ENCODE results near the gene ADTRP.

GRCh38 chr6:7249374-7250030 is 63.5 kb downstream of the SSR1 start:
- PRO-cap = no peak

GRCh38 chr6:7250031-7250508 is 62.9 kb downstream of the SSR1 start:
- PRO-cap = no peak

DNA sequence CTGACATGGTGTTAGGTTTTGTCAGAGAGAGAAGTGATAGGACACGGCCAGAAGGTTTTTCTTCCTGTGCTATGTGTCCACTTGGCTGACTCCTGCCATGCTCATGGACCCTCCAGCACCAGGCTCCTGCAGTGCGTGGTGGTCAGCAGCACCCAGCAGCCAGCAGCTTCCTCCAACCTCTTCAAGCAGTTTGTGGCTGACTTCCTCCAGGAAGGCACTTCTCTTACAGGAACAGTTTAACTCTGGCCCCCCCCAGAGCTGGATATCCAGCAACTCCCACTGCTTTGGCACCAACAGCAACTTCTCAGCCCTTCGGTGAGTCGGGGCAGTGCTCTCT is 46.8 kb downstream of the SSR1 start:
- PRO-cap = no peak

- PRO-cap = no peak
These were observed 24.3 kb upstream of the BMP6 start for GRCh38 chr6:7701476-7702202.

GRCh38 chr6:7975622-7976208 is 65.1 kb upstream of the TXNDC5 start:
- PRO-cap = no peak

- PRO-cap = no peak
These were observed 202.8 kb upstream of the SLC35B3 start for GRCh38 chr6:8638112-8638652.

GRCh38 chr6:8655211-8656082 is 220.1 kb upstream of the SLC35B3 start:
- PRO-cap = no peak

DNA sequence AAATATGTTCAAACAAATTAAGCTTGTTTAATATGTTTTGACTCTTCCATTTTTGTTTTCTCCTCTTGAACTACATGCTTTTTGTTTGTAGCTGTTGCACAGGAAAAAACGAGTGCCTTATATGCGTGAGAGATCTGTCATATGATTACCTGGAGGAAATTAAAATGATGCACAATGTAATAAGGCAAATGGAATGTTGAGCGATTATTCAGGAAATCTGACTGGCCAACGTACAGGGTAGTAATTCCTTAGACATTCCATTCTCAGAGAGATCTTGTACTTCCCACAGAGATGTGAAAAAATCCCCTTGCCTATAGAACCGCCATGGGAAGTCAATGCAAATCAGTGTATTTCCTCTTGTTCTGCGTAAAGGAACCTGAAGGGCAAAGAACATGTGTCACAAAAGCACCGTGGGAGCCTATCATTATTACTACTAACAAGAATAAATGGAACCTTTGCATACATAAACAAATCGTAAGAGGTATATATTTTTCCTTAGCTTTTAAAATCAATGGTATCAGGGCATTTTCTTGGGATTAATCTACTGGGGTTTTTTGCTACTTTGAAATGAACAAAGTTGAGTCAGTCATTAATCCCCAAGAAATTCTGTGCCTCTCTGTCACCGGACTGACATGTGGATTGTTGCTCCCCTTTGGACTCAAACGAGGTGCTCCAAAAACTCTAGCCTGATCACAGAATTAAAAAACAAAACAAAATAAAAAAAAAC is 911.4 kb downstream of the TFAP2A start:
- PRO-cap = no peak

- PRO-cap = no peak
These were observed 654.4 kb downstream of the TFAP2A start for GRCh38 chr6:9760538-9760737.

DNA sequence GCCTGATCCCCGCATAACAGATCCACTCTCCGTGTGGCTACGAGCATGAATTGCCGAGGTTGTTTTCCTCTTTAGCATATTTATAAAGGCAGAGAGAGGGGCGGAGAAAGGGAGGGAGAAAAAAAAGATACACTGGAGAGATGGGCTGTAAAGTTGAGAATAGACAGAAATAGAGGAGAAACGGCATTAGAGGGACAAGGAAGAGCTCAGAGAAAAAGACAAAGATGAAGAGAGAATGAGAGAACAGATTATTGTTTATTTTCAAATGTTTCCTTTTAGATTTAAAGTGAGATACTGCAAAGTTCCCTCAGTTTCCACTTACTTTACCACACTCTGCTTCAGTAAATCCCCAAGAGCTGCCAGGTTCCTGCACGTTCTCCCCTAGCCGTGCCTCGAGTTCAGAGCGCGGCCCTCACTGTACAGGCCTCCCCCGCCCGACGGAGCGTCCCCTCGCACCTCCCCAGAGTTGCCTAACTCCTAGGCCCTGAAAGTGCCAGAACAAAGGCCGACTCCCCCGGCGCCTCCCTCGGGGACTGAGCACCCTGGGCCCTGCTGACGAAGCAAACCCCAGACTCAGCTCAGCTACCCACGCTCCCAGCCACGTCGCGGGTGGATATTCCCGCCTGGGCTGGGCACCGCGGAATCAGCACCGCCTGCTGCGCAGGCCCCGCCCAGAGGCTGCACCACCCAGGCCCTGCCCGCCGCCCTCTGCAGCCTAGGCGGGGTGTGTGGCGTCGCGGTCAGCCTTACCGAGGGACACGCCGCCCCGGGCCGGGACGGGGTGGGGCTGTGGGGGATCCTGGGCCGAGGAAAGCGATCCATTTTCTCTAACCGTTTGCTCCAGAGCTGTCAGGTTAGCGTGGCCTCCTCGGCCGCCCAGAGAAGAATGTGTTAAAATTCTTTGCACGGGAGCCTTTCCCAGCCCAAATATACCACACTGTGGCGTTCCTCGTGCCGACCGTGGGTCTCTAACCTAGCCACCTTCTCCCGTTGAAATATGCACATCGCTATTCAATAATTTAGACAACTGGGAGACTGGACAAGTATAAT is 31.6 kb downstream of the TFAP2A start:
- PRO-cap = no peak

- PRO-cap = bidirectional peak, plus-strand start at chr6:10426315, minus-strand start at chr6:10426239
These were observed 11.6 kb upstream of the TFAP2A start for GRCh38 chr6:10426150-10427113.

DNA sequence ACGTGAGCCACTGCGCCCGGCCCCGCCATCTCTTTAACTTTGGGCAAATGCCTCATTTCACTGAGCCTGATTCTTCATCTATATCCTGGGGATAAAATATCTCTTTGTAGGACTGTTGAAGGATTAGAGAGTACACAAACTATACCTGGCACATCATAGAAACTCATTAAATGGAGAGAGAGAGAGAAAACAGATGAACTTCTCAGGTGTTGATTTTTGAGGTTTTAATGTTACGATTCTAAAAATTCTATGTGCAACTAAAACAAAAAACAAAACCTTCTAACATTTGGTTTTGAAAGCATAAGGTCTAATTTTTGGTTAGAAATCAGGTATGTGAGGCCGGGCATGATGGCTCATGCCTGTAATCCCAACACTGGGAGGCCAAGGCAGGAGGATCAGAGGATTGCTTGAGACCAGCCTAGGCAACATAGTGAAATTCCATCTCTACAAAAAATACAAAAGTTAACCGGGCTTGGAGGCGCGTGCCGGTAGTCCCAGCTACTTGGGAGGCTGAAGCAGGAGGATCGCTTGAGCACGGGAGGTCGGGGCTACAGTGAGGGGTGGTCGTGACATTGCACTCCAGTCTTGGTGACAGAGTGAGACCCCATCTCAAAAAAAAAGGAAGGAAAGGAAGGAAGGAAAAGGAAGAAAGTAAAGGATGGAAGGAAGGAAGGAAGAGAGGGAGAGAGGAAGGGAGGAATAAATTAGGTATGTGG is 18.5 kb downstream of the GCNT2 start:
- PRO-cap = no peak

DNA sequence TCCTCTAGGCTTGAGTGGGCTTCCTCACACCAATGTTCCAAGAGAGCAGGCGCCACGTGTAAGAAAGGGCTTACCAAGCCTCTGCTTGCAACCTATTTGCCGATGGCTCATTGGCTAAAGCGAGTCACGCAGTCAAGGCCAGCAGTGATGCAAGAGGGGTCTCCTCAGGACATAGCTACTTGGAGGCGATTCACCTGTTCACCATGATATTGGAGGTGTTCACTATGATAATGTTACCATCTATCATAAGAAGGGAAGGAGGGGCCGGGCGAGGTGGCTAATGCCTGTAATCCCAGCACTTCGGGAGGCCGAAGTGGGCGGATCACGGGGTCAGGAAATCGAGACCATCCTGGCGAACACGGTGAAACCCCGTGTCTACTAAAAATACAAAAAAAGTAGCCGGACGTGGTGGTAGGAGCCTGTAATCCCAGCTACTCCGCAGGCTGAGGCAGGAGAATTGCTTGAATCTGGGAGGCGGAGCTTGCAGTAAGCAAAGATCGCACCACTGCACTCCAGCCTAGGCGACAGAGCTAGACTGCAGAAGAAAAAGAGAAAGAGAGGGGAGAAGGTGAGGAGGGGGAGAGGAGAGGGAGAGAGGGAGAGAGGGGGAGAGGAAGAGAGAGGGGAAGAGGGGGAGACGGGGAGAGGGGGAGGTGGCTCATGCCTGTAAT is 35.2 kb downstream of the C6orf52 start:
- PRO-cap = no peak

DNA sequence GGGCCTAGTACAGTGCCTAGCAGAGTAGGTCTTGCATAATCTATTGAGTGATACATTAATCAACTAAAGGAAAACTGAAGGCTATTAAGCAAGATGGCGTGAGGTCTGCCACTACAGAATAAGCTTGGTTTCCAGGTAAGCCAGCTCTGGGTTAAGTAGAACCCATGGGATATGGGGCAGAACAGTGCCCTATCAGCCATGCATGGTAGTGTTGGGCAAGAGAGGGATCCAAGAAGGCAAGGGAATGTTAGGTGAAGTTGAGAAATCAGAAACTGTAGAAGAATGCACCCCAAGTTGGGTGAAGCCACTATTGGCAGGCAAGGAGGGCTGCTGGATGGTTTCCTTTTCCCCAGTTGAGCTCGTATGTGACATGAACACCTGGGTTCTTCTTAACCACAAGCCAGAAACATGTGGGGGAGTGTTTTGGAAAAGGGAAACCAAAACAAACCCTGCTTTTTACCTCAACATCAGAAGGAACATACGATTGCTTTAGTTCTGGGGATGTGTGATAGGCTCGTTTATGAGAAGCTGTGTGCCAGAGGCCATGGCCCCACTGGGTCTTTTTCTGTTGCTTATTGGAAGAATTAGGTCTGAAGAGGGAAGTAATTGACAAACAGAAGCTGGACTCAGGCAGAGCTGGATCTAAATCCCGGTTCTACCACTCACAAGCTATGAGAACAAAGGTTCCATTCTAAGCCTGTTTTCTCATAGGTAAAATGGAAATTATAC is 33.6 kb downstream of the NEDD9 start:
- PRO-cap = no peak

DNA sequence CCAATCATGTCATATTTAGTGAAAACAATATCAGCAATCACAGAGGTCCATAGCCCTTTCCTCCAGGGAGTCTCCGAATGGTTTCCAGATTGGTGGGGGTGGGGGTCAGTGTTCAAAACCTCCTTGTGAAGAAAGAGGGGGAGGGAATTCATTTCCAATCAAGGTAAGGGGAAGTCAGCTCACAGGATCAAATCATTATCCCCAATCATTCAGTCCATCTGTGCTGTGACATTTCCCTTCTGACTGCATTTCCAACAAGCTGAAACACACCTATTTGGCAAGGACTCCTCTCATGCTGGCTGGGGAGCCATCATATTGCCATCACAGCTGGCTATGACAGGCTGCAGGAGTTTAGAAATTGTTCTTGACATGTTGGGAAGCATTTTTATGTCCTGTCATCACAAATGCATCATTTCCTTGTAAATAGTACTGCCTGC is 114.0 kb upstream of the TMEM170B start:
- PRO-cap = no peak

GRCh38 chr6:11428629-11429577 is 108.6 kb upstream of the TMEM170B start:
- PRO-cap = no peak

DNA sequence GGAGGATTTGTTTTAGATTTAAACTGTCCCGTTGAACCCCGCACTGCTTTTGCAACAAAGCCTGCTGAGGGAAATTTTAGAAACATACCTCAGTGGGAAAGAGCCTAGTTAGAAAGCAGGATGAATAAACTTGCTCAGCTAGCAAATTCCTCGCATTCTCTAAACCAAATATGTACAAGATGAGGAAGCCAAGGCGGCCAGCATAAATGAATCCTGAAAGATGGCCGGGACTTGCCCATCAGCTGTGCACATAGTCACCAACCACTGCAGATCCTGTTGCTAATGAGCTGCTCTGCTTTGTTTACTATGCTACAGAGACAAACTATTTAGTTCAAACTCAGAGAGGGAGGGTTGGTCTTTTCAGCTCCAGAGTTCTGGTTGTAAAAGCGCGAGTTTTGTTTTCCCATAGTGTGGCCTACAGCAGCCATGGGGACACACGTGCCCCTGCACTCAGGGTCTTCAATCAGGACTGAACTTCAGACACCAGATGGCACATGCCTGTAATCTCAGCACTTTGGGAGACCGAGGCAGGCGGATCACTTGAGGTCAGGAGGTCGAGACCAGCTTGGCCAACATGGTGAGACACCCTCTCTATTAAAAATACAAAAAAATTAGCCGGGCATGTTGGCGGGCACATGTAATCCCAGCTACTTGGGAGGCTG is 49.1 kb downstream of the TMEM170B start:
- PRO-cap = no peak

GRCh38 chr6:11778468-11779051 is at the start of gene ADTRP:
Gene ADTRP (minus strand): TSS chr6:11778803.
- PRO-cap = bidirectional peak, plus-strand start at chr6:11778758, minus-strand start at chr6:11778787; bidirectional peak, plus-strand start at chr6:11778822, minus-strand start at chr6:11778814

- PRO-cap = bidirectional peak, plus-strand start at chr6:11785956, minus-strand start at chr6:11785794; bidirectional peak, plus-strand start at chr6:11786283, minus-strand start at chr6:11786219
These were observed 7.2 kb upstream of the ADTRP start for GRCh38 chr6:11785613-11786338.

- PRO-cap = no peak
These were observed 89.7 kb upstream of the ADTRP start for GRCh38 chr6:11868257-11868718.

Measured in ileum (tissue), 1 donor.